ENCODE data around the genes DTNB and SELENOI.

- PRO-cap, 4 experiments, result peak in 4 of 4 experiments; most common plus-strand start chr2:25673049 (in 4); most common minus-strand start chr2:25673524 (in 4)
- RAMPAGE, long total RNA, 2 experiments, result start-site peak on the minus strand in 1 of 2 experiments, at chr2:25673468-25673564 at its widest, 269 reads per replicate
Measured at GRCh38 chr2:25672560-25673687, at the start of gene DTNB. Gene DTNB, minus strand, starts transcription at chr2:25673577.

- PRO-cap, 4 experiments, result no peak in any of the 4 experiments
- RAMPAGE, long total RNA, 2 experiments, result no peak in any of the 2 experiments
Measured at GRCh38 chr2:25799058-25799620, 79.1 kb downstream of the ASXL2 start.

DNA sequence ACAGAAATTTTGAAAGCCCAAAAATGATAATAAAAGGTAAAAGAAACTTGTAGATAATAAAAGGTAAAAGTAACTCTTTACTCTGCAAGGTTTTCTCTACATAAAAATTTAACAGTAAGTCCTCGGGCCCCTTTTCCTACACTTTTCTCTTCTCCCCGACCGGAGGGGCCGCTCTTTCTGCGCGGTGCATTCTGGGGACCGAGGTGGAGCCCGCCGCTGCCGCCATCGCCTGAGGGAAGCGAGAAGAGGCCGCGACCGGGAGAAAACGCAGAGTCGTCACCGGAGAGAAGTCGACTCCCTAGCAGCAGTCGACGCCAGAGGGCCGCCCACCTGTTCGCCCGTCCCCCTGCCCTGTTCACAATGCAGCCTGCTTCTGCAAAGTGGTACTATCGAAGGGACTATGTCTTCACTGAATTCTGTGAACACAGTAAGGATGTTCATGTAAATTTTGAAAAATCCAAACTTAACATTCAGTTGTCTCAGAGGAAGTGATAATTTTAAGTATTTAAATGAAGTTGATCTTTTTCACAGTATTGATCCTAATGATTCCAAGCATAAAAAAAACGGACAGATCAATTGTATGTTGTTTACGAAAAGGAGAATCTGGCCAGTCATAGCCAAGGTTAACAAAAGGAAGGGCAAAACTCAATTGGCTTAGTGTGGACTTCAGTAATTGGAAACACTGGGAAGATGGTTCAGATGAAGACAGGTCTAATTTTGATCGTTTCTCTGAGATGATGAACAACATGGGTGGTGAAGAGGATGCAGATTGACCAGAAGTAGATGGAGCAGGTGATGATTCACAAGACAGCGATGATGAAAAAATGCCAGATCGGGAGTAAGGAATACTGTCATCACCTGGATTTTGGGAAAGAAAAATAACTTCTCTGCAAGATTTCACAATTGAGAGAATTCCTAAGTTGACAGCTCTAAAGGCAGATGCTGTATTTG lies 55.9 kb downstream of the ASXL2 start:
- PRO-cap, 4 experiments, result peak in 3 of 4 experiments; most common plus-strand start position 187 of the sequence (in 1); most common minus-strand start position 140 of the sequence (in 2)
- RAMPAGE, long total RNA, 2 experiments, result no peak in any of the 2 experiments

DNA sequence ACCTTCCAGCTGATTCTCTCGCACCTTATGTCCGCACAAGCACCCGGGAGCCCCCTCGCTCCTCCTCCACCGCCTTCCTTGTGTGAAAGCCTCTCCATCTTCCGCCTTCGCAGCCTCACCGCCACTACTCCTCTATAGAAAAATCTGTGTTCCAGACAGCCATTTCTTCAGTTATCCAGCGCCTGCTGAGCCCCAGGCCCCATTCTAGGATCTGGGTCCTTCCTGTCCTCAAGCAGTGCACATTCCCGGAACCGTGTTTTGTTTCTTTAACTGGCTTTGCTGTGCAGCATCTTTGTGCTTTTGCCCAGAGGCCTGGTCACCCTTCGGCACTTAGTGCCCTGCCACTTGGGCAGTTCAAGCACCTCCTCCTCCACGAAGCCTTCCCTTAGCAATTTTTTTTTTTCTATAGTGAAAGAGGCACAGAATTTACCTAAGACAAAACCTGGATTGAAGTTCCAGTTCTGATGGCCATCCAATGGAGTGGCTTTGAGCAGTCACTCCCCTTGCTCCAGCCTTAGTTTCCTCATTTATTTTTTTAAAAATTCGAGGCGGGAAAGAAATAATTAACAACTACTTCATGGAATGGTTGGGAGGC lies 911 bp upstream of the KIF3C start:
- PRO-cap, 4 experiments, result no peak in any of the 4 experiments
- RAMPAGE, long total RNA, 2 experiments, result no peak in any of the 2 experiments

DNA sequence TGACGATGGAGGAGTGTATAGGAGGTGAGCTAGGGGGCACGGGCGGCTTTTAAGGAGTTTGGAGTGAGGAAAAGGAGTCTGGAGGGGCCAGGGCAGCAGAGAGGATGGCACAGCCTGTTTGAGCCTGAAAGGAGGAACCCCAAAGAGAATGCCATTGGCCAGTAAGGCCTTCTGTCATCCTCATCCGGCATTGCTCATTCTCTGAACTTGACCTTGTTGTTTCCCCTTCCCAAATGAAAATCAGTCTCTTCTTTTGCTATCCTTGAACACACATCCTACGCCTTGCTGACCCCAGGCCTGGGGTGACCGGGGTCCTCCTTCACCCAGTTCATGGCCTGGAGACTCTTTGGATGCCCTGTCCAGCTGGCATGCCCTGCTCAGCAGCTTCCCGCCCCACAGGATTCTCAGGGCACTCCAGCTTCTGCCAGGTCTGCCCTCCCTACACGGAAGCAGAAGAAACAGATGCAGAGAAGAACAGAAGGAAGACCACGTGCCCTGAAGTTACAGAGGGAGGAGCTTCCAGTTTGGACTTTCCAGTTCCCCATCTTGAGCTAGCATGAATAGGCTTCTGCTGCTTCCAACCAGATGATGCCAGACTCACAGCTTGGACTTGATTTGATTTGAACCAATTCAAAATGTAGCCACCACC lies 20.5 kb upstream of the KIF3C start:
- PRO-cap, 4 experiments, result peak in 2 of 4 experiments; most common plus-strand start position 243 of the sequence (in 1); most common minus-strand start position 443 of the sequence (in 2)
- RAMPAGE, long total RNA, 2 experiments, result no peak in any of the 2 experiments

DNA sequence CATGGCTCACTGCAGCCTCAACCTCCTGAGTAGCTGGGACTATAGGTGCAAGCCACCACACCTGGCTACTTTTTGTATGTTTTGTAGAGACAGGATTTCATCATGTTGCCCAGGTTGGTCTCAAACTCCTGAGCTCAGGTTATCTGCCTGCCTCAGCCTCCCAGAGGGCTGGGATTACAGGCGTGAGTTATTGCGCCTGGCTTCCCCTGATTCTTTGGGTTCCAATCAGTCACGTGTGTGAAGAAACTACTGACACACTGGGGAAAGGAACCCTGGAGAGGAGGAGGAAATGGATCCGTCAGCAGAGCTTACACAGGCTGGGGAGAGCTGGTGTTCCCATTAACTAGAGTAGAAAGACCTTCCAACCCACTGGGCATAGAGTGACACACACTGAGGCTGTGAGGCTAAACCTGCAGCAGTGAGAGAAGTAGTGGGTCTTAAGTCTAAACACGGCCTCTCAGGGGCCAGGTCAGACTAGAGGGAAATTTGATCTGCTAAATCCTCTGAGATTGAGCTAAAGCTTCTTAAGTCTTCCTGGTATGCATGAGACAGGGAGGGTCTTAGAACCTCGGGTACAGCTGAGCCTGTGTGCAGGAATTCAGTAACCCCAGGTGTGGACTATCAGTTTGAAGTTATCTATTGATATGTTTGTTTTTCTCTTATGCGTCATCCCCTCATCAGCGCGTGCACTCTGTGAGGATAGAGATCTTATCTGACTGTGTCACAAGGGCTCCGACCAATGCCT lies 22.1 kb upstream of the RAB10 start:
- PRO-cap, 4 experiments, result peak in 4 of 4 experiments; most common minus-strand start position 620 of the sequence (in 4)
- RAMPAGE, long total RNA, 2 experiments, result no peak in any of the 2 experiments

DNA sequence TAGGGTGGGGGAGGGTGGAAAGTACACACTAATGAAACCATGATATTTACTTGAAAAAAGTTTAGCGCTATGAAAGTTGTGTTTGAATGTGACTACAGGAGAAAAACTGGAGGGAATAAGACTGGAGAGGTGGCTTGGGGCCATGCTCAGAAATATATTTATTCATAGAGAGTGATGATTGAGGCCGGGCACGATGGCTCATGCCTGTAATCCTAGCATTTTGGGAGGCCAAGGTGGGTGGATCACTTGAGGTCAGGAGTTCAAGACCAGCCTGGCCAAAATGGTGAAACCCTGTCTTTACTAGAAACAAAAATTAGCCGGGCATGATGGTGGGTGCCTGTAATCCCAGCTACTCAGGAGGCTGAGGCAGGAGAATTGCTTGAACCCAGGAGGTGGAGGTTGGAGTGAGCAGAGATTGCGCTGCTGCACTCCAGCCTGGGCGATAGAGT lies 55.1 kb downstream of the RAB10 start:
- PRO-cap, 4 experiments, result no peak in any of the 4 experiments
- RAMPAGE, long total RNA, 2 experiments, result no peak in any of the 2 experiments

- PRO-cap, 4 experiments, result no peak in any of the 4 experiments
- RAMPAGE, long total RNA, 2 experiments, result no peak in any of the 2 experiments
Measured at GRCh38 chr2:26127786-26128007, 45.2 kb upstream of the GAREM2 start.

DNA sequence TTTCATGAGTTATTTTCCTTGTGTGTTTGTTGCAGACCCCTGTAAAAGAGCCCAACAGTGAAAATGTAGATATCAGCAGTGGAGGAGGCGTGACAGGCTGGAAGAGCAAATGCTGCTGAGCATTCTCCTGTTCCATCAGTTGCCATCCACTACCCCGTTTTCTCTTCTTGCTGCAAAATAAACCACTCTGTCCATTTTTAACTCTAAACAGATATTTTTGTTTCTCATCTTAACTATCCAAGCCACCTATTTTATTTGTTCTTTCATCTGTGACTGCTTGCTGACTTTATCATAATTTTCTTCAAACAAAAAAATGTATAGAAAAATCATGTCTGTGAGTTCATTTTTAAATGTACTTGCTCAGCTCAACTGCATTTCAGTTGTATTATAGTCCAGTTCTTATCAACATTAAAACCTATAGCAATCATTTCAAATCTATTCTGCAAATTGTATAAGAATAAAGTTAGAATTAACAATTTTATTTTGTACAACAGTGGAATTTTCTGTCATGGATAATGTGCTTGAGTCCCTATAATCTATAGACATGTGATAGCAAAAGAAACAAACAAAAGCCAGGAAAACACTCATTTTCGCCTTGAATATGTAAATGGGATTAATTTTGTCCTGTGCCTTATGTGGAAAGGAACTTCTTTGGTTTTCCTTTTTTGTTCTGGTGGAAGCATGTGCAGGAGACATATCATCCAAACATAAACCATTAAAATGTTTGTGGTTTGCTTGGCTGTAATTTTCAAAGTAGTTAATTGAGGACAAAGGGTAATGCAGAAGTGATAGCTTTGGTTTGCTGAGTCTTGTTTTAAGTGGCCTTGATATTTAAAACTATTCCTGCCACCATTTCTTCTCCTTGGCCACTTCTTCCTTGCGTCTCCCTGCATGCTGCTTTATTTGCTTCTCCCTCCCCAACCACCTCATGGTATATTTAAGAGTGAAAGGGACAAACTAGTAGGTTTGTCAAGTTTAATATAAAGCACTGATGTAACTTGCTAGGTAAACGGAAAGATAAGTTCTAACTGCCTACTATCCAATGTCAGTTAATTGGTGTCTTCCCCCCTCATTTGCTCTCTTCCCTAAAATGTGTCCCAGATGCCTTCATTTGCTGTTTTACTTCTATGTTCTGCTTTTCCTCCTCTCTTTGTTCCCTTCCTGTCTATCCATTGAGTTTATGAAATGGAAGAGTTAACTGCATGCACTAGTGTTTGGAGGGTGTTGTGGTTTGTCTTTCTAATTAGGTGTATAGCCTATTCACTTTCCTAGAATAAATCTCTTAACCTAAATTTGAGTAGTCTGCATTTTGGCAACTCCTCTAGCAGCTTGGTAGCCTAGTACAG lies 37.5 kb upstream of the GAREM2 start:
- PRO-cap, 4 experiments, result no peak in any of the 4 experiments
- RAMPAGE, long total RNA, 2 experiments, result no peak in any of the 2 experiments

DNA sequence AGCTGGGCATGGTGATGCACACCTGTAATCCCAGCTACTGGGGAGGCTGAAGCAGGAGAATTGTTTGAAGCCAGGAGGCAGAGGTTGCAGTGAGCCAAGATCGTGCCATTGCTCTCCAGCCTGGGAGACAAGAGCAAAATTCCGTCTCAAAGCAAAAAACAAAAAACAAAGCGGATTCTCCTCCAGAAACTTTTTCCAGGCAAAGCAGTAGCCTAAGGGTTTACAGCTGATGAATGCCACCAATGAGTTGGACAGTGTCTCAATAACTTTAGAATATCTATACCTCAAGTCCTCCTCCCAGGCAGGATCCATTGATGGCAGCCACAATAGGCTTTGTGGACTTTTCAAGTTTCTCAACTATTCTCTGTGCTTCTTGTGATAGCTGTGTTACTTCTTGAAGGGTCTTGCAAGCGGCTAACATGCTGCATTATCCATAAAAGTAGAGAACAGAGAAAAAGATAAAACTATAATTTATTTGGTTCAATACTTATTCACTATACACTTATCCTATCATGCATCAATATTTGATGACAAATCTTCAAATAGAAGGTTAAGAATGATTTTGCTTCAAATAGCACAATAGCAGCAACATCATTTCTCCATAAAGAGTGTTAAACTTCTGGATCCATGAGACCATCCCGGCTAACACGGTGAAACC lies 10.4 kb downstream of the HADHA start:
- PRO-cap, 4 experiments, result no peak in any of the 4 experiments
- RAMPAGE, long total RNA, 2 experiments, result no peak in any of the 2 experiments

- PRO-cap, 4 experiments, result peak in 4 of 4 experiments; most common plus-strand start chr2:26346146 (in 4)
- RAMPAGE, long total RNA, 2 experiments, result start-site peak on the plus strand in 2 of 2 experiments, at chr2:26346134-26346189 at its widest, 620 to 1,007 reads per replicate
Measured at GRCh38 chr2:26345911-26346424, at the start of gene SELENOI. Gene SELENOI, plus strand, starts transcription at chr2:26346143.

DNA sequence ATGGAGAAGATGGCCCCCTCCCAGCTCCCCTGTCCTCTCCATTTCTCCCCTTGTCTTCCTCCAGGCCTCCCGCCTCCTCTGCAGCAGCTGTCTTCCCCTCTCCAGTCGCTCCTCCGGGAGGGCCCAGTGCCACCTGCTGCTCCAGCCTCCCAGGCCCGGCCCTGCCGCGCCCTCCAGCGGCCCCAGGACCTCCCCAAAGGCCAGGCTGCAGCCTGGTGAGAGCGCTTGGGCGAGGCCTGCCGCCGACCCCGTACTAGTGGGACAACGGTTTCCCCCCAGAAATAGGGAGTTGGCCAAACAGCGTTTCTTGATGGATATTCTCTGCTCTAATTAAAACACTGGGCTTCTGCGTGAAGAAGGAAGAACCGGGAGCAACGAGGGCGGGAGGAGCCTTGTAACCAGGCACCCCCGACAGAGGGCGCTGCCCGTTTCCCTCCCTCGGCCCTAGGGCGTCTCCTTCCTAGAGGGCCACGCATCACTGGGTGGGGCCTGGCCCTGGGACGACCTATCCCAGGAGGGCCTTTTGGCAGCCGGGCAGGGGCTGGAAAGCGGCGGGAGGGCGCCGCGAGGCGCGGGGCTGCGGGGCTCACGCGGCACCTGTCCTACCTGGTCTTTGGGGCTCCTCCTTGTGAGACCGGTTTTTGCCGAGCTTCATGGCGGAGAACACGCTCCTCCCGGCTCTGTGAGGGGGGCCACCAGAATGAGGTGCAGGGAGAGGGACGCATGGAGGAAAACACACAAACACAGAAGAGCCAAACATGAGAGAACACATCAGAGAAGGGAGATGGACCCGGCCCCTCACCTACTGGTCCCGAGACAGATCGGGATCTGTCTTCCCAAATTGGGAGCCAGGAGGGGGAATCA lies 55.2 kb downstream of the OTOF start:
- PRO-cap, 4 experiments, result no peak in any of the 4 experiments
- RAMPAGE, long total RNA, 2 experiments, result no peak in any of the 2 experiments

GRCh38 chr2:26605751-26606738 lies 35.1 kb downstream of the CIB4 start:
- PRO-cap, 4 experiments, result no peak in any of the 4 experiments
- RAMPAGE, long total RNA, 2 experiments, result no peak in any of the 2 experiments

- PRO-cap, 4 experiments, result peak in 3 of 4 experiments; most common plus-strand start chr2:26721995 (in 1); most common minus-strand start chr2:26721717 (in 3)
- RAMPAGE, long total RNA, 2 experiments, result no peak in any of the 2 experiments
Measured at GRCh38 chr2:26721608-26722256, 29.2 kb downstream of the KCNK3 start.

DNA sequence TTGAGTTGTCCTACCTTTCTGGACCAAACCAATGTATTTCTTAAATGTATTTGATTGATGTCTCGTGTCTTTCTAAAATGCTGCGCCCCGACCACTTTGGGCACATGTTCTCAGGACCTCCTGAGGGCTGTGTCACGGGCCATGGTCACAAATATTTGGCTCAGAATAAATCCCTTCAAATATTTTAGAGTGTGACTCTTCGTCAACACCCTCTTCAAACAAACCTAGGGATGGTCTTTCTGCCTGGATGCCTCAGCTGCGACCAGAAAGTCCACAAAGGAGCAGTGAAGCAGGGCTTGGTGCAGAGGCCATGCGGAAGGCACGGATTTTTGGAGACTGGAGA lies 1.1 kb upstream of the SLC35F6 start:
- PRO-cap, 4 experiments, result no peak in any of the 4 experiments
- RAMPAGE, long total RNA, 2 experiments, result no peak in any of the 2 experiments

GRCh38 chr2:26771949-26773125 lies 8.3 kb downstream of the SLC35F6 start:
- PRO-cap, 4 experiments, result peak in 4 of 4 experiments; most common plus-strand start chr2:26772403 (in 1); most common minus-strand start chr2:26772477 (in 4)
- RAMPAGE, long total RNA, 2 experiments, result no peak in any of the 2 experiments

GRCh38 chr2:26974252-26974722 lies 3.9 kb downstream of the MAPRE3 start:
- PRO-cap, 4 experiments, result no peak in any of the 4 experiments
- RAMPAGE, long total RNA, 2 experiments, result no peak in any of the 2 experiments

DNA sequence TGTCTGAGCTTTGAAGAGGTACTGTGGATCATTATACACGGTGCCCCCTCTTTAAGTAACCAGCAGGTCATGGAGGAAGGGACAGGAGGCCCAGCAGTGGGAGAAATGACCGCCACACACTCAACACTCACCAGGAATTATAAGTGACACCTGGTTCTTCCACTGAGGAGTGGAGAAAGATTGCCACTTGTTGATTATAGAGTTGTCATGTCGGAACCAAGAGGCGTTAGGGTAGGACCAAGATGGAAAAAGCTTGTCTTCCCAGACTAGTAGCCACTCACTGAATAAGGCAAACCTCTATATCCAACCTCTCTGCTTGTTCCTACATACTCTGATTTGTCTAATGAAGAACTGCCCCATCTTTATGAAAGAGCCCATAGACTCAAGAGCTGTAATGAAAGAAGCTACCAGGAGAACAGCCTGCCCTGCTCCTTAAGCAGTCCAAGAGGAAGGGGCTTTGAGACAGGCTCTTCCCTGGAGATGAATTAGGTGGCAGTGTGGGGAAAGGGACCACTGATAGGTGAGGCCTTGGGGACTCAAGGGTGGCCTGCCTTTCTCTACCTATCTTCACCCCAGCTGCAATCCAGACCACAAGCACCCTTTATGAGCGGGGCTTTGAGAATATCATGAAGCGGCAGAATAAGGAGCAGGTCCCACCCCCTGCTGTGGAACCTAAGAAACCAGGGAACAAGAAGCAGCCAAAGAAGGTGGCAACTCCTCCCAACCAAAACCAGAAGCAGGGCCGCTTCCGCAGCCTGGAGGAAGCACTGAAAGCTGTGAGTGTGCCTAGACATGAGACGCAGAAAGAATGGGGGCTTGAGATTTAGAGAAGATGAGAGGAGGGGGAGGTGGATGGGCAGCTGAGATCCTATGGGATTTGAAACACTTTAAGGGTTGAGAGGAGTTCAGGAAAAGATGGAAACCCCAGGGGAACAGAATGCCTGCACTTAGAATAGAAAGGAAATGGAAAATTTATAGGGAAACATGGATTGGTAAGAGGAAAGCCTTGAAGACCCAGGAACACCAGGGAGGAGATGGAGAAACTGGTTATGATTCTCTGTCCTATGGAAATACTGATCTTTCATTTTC lies 1.1 kb downstream of the TMEM214 start:
- PRO-cap, 4 experiments, result no peak in any of the 4 experiments
- RAMPAGE, long total RNA, 2 experiments, result no peak in any of the 2 experiments

DNA sequence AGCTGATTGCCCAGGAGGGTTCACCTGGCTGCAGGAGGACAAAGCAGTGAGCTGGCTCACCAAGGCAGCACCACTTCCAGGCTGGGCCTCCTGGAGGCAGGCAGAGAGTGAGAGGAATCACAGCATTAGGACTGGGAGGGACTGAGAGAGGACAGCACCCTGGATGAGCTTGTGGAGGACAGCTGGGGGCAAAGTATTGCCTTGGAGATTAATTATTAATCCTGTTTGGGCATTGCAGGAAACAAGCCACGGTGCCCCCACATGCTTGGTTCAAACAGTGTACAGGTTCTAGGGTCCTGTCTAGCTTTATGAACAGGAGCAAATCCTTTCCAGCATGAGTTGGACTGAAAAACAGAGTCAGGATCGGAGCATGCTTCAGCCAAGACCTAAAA lies 7.3 kb downstream of the KHK start:
- PRO-cap, 4 experiments, result peak in 4 of 4 experiments; most common plus-strand start position 273 of the sequence (in 3); most common minus-strand start position 143 of the sequence (in 3)
- RAMPAGE, long total RNA, 2 experiments, result no peak in any of the 2 experiments

DNA sequence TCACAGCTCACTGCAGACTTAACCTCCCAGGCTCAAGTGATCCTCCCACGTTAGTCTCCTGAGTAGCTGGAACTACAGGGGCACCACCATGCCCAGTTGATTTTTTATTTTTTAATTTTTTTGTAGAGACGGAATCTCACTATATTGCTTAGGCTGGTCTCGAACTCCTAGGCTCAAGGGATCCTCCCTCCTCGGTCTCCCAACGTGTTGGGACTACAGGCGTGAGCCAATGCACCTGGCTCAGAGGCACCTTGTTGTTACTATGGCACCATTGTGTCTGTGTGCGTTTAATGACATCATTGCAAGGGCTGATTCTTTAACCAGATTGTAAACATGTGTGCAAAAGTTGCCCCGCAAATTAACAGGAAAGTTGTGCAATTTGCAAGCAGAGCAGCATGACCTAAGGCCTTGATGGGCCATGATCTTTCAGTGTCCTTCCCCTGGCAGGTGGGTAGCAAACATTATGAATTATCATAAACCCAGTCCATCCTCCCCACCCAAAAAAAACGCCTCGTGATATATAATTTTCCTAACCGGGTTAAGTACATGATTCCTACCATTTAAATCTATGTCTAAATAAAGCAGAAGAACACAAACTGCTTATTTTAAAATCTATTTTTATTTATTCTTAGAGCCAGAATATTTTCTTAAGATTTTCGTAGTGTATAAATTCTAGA lies 22.7 kb downstream of the TCF23 start:
- PRO-cap, 4 experiments, result peak in 4 of 4 experiments; most common plus-strand start position 388 of the sequence (in 3); most common minus-strand start position 215 of the sequence (in 3)
- RAMPAGE, long total RNA, 2 experiments, result no peak in any of the 2 experiments

All from right lobe of liver (tissue), 4 donors.